GM19240 (cell line): ENCODE measurements around the gene DCDC2.

- RRBS = no CpG with 5 or more reads among the region's 2 CpGs
Observed at GRCh38 chr6:21856862-21857214, 263.3 kb downstream of the SOX4 start.

DNA sequence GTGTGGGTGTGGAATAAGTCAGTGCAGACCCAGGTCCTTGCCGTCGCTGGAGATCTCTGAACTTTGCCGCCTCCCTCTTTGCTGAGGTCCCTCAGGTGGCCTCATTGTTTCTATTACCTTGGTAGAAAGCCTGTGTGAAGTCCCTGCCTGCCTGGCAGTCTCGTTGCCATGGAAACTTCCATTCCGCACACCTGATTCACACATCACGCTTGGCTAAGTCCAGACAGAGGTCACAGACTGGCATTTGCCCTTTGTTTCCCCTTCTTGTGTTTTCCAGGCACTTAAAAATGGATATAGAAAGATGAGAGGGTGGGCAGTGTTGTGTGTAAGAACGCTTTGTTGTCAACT is 260.6 kb downstream of the PRL start:
- RRBS = no CpG with 5 or more reads among the region's 7 CpGs

- RRBS = no CpG with 5 or more reads among the region's 3 CpGs
Observed at GRCh38 chr6:22709798-22710154, 140.4 kb downstream of the HDGFL1 start.

DNA sequence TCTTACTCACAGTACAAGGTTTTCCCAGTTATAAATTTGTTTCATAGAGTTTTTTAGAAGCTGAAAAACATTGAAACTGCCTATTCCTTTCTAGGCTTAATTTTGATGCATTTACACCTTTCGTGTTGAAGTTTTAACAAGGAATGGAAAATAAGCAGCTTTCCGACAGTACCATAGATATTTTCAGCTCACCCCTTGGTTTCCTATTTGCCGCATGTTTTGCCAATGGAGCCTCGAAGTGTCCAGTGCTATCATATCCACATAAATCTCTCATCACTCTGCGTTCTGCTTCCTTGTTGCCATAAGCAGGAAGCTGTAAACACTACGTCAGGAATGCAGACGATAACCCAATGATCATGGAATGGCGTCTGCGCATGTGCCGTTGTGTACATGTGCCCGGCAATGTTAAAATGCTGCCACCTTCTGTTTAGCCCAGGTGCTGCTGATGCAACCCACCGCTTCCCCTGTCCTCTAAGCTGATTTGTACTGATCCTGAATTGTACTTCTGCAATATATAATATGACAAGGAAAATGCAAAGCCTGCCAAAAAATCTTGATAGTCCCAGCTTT is 607.4 kb downstream of the HDGFL1 start:
- RRBS = no CpG with 5 or more reads among the region's 12 CpGs

DNA sequence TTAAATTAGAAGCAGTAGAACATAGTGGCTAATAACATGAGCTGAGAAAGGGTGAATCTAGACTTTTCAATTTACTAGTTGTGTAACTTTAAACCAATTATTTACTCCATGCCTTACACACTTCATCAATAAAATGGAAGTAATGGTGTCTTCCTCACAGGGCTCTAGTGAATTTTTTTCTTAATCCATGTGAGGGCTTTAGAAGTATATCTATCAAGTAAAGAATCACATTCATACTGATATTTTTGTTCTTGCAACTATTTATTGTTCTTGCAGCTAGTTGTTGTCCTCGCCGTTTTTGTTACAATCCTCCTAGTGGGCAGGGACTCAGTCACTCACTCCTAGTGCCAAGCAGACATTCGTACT is 30.4 kb downstream of the NRSN1 start:
- RRBS = no CpG with 5 or more reads among the region's 3 CpGs

DNA sequence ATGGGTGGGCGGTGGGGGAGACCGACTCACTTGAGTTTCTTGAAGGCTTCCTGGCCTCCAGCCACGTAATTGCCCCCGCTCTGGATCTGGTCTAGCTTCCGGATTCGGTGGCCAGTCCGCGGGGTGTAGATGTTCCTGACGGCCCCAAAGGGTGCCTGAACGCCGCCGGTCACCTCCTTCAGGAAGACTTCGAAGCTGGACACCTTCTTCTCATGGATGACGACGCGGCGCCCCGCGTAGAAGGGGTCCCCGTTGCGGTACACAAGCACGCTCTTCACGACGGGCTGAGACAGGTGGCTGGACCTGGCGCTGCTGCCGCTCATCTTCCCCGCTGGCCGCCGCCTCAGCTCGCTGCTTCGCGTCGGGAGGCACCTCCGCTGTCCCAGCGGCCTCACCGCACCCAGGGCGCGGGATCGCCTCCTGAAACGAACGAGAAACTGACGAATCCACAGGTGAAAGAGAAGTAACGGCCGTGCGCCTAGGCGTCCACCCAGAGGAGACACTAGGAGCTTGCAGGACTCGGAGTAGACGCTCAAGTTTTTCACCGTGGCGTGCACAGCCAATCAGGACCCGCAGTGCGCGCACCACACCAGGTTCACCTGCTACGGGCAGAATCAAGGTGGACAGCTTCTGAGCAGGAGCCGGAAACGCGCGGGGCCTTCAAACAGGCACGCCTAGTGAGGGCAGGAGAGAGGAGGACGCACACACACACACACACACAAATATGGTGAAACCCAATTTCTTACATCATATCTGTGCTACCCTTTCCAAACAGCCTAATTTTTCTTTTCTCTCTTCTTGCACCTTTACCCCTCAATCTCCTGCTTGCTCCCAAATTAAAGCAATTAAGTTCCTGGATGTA is at the start of gene DCDC2:
Gene DCDC2, minus strand, starts transcription at position 632 of the 862 bp plus-strand sequence.
- RRBS = 60% methylated on average over 8 of the region's 60 CpGs

GRCh38 chr6:24359760-24360578 is 2.1 kb upstream of the DCDC2 start:
- RRBS = no CpG with 5 or more reads among the region's 54 CpGs

- RRBS = no CpG with 5 or more reads among the region's 8 CpGs
Observed at GRCh38 chr6:24527721-24528496, 33.1 kb downstream of the ALDH5A1 start.

GRCh38 chr6:24718545-24718888 is 437 bp downstream of the C6orf62 start:
- RRBS = no CpG with 5 or more reads among the region's 4 CpGs

- RRBS = no CpG with 5 or more reads among the region's 3 CpGs
Observed at GRCh38 chr6:24776569-24776999, 1.8 kb downstream of the GMNN start.

DNA sequence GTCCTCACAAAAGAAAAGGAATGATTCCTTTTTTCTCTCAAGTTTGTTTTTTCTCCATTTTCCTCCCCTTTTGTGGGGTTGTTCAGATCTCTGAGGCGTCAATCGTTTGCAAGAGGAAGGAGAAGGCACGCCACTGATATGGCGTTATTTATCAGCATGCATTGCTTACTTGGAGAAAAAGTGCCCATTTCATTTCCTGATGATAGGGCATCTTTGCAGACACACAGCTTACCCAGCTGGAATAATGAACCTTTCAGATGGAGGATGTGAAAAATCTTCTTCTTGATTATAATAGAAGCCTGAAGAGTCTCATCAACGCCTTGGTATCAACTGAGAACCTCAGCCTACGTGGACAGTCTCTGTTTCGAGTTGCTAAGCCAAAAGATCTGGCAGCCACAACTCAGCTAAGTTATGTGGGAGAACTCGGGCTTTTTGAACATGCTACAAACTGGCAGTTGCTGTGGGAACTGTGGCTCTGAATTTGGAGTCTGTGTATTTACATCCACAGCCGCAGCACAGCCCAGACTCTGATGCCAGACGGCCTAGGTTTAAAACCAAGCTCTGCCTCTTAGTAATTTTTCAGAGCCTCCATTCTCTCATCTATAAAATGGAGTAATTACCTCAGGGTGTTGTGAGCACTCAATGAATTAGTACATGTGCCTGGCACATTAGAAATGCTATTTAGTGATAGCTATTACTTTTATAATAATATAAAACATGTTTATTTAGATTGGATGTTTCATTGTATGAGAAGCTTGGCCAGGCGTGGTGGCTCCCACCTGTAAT is 35.8 kb downstream of the RIPOR2 start:
- RRBS = no CpG with 5 or more reads among the region's 11 CpGs

GRCh38 chr6:24909720-24910119 is 26.0 kb downstream of the RIPOR2 start:
- RRBS = no CpG with 5 or more reads among the region's 10 CpGs

DNA sequence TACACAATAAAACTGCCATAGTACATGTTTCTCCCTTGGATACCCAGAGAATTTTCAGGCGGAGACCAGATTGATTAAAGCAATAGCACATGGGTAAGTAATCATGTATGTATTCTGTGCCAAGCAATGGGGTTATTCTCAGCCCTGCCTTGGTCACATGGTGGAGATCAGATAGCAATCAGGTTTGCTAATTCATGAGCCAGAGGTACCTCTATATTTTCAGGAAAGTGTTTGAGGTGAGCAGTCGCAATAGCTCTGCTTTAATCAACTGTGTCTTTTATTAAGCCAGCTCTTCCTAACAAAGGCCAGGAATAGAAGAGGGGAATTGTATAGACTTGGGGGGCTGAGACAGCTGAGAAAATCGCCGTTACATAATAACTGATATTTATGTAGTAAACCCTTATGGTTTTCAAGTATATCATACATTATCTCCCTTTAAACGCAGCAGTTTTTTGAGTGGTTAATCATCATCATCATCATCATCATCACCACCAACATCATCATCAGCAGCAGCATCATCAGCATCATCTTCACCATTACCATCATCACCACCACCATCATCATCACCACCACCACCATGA is 9.3 kb downstream of the RIPOR2 start:
- RRBS = no CpG with 5 or more reads among the region's 5 CpGs

GRCh38 chr6:24933613-24934483 is 1.9 kb downstream of the RIPOR2 start:
- RRBS = no CpG with 5 or more reads among the region's 11 CpGs

DNA sequence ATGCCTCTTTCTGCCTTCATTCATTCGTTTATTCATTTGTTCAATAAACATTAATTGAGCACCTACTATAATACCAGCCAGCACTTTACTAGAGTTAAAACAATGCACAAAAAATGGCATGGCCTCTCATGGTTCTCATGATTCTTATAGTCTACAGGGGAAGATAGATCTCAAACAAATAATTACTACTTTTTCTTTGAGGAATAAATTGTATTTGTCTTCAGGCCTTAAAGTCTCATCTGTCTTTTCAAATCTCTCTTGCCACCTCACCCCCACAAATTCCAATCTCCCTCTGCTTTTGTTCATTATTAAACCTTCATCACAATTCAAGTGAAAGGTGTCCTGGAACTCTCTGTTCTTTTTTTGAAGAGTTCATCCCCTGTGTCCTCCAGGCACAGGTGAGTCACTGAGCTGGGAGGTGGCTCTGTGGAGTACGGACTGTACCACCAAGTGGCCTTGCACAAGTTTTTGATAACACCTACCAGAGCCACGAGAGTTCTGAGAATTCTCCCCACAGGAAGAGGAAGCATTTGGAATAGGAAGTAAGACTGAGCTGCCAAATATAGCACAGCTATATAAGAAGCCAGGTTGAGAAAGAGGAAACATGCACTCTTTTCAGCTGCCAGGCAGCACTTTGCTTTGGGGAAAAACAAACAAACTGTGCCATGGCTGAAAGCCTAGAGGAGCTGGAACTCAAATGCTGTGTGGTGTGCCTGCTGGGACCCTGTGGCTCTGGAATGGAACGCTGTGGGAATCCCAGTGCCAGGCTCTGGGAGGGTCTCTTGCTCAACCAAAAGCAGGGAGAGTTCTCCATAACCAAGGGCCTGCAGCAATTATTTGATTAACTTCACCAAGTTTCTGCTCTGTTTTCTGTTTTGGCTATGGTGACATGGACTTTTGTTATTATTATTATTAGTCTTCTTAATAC is 70.7 kb upstream of the RIPOR2 start:
- RRBS = no CpG with 5 or more reads among the region's 4 CpGs

- RRBS = no CpG with 5 or more reads among the region's 13 CpGs
Observed at GRCh38 chr6:25050068-25050981, 114.6 kb upstream of the RIPOR2 start.

DNA sequence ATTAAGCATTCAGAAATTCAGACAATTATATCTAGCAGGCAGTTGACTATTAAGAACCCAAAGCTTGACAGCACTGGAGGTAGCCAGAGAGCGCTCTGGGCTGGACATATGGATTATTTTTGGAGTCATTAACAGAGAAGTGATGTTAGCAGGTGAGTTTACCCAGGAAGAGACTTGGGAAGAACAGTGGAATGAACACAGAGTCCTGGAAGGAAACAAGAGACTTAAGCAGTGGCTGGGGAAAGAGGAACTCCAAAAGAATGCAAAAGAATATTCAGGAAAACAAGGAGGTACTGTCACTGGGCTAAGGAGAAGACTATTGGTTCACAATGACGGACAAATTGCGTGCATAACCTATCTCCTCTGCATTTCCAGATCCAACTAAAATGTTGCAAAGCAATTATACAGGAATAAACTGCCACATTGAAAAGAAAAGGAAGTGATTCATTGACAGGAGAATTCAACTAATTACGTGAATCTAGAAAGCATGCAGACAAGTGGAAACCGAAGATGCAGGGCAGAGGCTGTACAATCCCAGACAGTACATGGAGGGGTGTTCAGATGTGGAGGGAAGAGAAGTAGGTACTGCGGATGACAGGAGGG is 152.6 kb upstream of the RIPOR2 start:
- RRBS = no CpG with 5 or more reads among the region's 6 CpGs

DNA sequence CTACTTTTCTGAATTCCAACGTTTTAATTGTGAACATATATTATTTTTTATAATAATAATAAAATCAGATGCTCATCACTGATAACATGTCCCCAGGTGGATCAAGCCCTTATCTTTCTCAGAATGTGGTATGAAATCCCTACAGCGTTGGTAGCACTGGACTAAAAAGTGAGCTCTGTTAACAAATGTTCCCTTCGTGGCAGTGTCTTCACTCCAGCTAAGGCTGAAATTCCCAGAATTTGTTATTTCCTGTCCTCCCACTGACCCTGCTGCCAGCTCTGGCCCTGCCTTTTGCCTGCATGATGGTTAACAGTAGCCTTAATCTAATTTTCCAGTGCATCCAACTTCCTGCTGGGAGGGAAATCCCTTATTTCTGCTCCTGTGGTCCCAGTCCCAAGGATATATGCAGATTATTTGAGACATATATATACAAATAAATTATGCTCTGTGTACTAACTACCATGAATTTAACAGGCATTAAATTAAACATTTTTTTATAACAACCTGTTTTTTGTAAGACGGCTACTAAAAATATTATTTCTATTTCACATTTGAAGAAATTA is 157.2 kb upstream of the CARMIL1 start:
- RRBS = no CpG with 5 or more reads among the region's 4 CpGs

GRCh38 chr6:25266386-25266855 is 12.8 kb upstream of the CARMIL1 start:
- RRBS = no CpG with 5 or more reads among the region's 4 CpGs

DNA sequence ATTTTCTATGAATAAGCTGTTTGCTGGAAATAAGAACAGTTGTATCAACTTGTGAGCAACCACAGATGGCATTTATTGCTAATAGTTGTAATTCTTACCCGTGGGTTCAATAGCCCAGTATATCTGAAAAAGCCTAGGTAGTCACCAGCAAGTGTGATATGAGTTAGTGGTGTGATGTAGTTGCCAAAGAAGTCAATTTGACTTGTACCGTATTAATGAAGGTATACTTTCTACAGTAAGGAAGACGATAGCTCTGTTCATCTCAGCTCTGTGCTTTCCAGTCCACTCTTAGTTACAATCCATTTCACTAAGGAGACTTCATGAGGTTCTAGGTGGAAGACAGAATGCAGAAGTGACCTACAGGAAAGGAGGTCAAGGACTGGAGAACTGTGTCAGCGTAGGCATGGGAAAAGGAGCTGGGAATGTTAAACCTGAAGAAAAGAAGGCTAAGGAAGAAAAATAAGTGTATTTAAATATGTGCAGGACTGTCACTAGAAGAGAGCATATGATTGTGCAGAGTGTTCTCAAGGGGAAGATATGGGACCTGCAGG is 117.0 kb upstream of the SCGN start:
- RRBS = no CpG with 5 or more reads among the region's 4 CpGs